ENCODE measurements around a stretch of chr9.

- RRBS: under 1% methylated on average over 4 of the region's 56 CpGs
These were observed 370 bp downstream of the NXNL2 start for GRCh38 chr9:88535309-88535787.

- RRBS: no CpG with 5 or more reads among the region's 13 CpGs
These were observed 58.5 kb upstream of the S1PR3 start for GRCh38 chr9:88932733-88933200.

DNA sequence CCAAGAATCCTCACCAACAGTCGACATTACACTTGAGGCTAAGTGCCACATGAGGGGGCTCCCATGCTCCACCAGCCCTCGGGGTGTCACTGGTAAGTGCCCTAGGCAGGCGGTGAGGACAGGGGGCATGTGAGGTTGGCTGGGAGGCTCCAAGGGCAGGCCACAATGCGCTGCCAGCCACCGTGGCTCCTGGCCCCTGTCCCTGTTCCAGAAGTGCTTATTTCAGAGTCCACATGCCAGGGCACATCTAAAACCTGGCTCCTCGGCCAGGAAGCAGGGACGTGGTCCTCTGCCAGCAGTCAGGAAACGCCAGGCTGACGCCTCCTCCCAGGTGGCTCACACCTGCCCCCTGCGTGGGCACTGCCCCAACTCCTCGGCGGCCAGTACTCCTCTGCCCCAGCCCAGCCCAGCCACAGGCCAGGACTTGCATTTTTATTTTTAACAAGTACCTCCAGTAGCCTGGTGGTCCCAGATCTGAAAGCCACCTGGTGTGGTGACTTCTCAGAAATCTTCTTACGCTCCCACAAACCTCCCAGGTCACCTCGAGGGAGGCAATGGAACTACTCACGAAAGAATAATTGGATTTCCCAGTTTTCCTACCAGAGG is 68.5 kb downstream of the SECISBP2 start:
- RRBS: no CpG with 5 or more reads among the region's 15 CpGs

DNA sequence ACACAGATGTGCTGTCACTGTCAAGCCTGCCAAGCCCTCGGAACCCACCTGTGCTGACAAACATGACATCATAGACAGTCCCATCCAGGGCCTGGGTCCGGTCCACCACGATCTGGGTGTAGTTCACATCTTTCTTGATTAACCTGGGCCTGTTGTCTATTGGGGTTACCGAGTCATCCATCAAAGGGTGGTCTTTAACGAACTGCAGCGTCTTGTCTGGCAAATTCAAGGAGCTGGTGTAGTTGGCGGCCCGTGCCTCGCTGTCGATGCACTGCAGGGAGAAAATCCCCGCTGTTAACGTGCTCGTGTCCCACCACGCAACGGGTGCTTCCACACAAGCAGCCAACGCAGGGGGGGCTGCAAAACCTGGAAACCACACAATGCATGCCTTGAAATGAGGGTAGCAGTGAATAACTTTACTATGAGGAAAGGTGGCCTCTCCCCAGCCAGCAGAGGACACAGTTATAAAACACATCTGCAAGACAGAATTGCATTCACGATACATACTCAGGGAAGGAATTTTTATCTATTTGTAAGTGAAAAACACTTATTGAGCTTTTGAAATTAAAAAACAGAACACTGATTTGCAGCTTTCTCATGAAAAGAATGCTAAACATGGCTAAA is 69.2 kb downstream of the SECISBP2 start:
- RRBS: no CpG with 5 or more reads among the region's 17 CpGs

GRCh38 chr9:89405793-89406367 is 87.6 kb downstream of the SECISBP2 start:
- RRBS: no CpG with 5 or more reads among the region's 17 CpGs

DNA sequence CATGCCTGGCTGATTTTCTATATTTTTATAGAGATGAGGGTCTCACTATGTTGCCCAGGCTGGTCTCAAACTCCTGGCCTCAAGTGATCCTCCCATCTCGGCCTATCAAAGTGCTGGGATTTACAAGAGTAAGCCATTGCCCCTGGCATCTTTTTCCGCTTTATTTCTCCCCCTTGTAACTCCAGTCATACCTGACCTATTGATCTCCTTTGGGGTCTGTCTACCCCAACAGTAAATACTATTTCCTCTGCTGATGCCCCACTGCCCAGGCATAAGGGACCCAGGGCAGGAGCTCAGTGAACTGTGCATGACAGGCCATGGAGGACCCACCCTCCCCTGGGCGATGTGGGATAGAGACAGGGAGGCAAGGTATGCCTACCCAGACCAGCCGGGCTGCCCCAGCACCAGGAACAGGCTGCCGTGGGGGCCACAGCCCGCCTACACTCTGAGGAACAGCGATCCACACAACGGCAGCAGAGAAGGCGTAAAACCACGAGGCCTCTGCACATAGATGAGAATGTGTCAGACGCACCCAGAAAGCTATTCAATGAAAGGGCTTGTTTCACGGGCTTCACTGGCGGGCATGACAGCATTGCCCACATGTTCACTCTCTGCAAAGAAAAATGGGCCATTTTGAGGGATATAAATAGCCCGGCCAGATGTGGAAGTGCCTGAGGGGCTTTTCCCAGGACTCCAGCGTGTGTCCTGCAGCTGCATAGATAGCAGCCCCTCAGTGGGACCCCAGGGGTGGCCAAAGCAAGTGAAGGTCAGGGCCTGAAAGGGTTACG is 49.6 kb downstream of the SEMA4D start:
- RRBS: no CpG with 5 or more reads among the region's 16 CpGs

- RRBS: no CpG with 5 or more reads among the region's 7 CpGs
These were observed 20.0 kb downstream of the SEMA4D start for GRCh38 chr9:89477839-89478329.

GRCh38 chr9:89602992-89603614 is 1.7 kb upstream of the GADD45G start:
- RRBS: no CpG with 5 or more reads among the region's 24 CpGs

DNA sequence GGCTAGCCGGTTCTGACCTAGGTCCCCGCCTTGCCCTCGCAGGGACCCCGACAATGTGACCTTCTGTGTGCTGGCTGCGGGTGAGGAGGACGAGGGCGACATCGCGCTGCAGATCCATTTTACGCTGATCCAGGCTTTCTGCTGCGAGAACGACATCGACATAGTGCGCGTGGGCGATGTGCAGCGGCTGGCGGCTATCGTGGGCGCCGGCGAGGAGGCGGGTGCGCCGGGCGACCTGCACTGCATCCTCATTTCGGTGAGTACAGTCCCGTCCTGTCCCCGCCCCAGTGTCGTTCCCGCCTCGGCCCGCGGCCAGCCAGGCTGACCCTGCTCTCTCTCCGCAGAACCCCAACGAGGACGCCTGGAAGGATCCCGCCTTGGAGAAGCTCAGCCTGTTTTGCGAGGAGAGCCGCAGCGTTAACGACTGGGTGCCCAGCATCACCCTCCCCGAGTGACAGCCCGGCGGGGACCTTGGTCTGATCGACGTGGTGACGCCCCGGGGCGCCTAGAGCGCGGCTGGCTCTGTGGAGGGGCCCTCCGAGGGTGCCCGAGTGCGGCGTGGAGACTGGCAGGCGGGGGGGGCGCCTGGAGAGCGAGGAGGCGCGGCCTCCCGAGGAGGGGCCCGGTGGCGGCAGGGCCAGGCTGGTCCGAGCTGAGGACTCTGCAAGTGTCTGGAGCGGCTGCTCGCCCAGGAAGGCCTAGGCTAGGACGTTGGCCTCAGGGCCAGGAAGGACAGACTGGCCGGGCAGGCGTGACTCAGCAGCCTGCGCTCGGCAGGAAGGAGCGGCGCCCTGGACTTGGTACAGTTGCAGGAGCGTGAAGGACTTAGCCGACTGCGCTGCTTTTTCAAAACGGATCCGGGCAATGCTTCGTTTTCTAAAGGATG is 1.1 kb downstream of the GADD45G start:
- RRBS: no CpG with 5 or more reads among the region's 80 CpGs

GRCh38 chr9:89634950-89635553 is 30.2 kb downstream of the GADD45G start:
- RRBS: no CpG with 5 or more reads among the region's 6 CpGs

DNA sequence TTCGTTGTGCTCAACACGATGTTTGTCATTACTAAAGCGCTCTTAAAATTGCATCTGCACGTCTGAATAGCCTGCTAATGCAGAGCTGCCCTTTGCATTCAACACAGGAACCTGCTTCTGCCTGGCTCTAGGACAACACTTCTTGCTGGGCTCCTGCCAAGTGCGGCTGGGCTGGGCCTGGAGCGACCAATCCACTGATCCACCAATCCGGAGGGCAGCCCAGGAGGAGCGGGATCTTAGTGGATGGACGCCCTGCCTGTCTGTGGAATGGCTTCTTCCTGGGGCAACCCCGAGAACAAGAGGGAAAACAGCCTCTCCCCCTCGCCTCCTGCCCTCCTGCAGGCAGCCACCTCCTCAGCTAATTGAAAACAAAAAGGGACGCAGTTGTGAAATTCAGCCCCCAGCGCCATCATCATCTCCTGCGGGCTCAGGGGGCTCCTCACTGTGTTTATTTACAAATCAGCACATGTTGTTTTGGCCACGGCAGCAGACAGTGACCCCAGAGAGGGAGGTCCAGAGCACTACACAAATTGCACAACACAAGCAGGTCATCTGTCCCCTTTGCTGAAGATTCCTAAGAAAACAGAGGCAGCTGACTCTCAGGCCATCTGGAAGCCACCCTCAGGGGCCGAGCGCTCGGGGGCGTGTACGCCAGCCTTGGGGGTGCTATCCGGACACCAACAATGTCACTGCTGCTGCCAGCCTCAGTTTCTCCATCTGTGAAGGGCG is 57.3 kb downstream of the GADD45G start:
- RRBS: no CpG with 5 or more reads among the region's 22 CpGs

GRCh38 chr9:89667720-89668114 is 62.9 kb downstream of the GADD45G start:
- RRBS: no CpG with 5 or more reads among the region's 8 CpGs

DNA sequence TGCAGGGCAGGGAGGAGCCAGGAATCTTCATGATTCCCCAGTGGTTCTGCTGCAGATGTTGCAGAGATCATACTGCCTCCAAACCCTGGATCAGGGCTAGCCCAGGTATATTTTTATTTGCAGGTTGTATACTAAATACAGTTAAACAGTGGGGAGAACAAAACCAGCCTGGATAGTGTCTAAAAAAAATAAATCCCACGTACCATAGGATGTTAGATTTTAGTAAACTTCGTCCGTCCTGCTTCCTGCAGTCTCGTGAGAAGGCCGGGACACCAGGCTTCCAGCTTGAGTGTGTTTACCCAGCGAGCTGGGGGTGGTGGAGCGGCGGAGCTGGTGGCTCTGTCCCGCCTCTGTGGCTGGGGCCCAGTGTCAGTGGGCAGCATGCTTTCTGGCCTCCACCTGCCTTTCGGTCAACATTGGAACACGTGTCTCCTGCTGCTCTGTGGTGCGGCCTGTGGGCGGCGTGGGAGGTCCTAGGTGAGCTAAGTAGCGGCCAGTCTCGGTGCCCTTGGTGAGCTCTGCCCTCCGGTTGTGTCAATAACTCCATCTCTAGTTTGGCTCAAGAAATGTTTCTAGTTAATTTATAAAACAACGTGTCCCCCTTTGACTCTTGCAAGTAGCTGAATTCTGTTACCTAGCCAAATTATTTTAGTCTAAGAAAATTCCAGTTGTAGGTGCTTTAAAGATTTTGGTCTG is 125.8 kb downstream of the GADD45G start:
- RRBS: no CpG with 5 or more reads among the region's 18 CpGs

GRCh38 chr9:89759491-89760115 is 154.8 kb downstream of the GADD45G start:
- RRBS: no CpG with 5 or more reads among the region's 13 CpGs

GRCh38 chr9:89778447-89778820 is 173.6 kb downstream of the GADD45G start:
- RRBS: no CpG with 5 or more reads among the region's 9 CpGs

DNA sequence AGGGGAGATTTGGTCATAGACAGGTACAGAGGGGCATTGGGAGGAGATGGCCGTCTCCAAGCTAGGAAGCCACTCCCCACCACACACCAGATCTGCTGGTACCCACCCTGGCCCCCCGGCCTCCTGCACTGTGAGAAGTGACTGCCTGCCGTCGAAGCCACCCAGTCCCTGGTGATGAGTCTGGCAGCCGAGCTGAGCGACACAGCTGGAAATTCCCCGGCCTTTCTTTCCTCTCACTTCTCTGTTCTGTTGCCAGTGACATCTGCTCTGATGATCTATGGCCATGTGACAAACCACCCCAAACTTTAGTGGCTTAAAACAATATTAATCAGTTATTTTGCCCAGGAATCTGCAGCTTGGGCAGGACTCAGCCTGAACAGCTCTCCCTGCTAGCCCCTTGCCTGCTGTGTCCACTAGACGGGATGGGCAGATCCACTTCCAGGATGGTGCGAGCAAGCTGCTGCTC is 211.1 kb downstream of the GADD45G start:
- RRBS: no CpG with 5 or more reads among the region's 9 CpGs

DNA sequence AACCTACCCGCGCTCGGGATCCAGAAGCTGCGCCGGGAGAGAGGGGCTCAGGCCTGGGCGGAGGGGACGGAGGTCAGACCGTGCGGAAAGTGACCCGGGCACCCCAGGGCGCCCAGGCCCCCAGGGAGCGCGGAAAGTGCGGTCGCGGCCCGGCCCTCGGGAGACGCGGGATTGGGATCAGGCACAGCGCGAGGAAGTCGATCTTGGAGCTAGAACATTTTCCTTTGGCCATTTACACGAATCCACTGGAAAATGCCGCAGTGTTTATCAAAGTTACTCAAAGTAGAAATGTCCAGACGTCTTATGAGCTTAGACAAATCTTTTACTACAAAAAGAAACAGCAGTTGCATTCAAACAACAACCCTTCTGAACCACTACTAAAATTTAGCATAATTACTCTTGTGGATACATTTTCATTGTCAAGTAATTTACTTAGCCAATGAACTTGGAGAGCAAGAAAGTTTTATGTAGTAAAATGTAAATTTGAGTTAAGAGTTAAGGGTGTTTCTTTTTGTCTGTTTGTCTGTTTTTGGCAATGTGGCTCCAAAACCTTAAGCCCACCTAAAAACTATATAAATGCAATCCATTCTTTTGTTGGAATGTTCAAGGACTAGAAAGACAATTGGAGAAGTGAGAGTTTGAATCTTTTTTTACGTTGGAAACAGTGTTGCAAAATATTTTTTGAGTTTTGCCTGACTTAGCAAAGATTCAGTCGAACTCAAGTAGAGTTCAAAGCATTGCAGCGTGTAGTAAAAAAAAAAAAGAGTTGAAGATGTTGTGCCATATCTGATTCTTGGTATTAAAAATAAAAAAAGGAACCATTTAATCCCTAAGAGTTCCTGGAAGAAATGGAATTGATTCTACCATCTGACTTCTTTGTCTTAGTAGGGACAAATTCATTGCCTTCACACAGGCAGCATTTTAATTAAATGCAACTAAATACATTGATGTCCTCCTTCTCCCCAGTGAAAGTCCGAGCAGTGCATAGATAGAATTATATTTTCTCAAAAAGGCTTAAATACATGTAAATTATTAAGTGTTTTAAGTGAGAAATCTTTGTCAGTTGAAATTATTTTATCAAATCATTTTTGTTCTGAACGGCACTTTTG is 800 bp downstream of the SYK start:
- RRBS: 7% methylated on average over 13 of the region's 31 CpGs

- RRBS: no CpG with 5 or more reads among the region's 9 CpGs
These were observed 141.0 kb downstream of the SYK start for GRCh38 chr9:90942554-90943086.

- RRBS: no CpG with 5 or more reads among the region's 1 CpG
These were observed 190.4 kb downstream of the SYK start for GRCh38 chr9:90991928-90992588.

DNA sequence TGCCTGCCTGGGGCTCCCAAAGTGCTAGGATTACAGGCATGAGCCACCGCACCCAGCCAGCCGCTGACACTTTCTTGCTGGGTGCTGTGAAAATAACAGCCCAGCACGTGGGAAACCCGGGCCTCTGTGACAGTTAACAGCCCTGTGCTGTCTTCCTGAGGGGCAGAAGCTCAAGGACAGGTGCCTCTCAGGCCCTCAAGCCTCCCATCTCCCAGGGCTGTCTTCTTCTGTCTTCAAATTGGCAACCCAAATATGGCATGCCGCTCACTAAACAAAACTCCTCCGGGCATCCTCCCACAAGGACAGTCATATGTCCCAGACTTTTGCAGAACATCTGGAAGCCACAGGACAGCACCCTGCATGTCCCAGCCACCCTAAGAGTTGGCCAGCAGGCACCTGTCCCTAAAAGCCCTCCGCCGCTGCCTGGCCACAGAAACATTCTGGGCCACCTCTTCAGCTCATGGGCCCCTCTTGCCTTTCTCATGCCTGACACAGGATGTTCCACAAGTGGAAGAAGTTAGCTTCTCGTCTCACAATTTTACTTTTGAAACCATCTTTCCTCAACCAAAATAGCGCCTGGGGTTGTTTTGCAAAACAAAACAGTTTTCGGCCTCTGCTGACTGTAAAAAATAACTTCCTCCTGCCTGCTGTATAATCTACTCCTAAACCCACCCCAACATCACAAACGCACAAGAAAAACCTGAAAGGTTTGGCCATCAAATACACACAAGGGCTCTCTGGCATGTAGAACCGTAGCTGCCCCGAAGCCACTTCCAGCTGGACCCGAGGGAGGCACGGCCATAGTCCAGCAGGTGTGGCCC is 233.8 kb downstream of the SYK start:
- RRBS: no CpG with 5 or more reads among the region's 16 CpGs

Data from skeletal muscle cell (primary cell).